ENCODE data around the genes SLC8A2, KPTN and ZNF541.

DNA sequence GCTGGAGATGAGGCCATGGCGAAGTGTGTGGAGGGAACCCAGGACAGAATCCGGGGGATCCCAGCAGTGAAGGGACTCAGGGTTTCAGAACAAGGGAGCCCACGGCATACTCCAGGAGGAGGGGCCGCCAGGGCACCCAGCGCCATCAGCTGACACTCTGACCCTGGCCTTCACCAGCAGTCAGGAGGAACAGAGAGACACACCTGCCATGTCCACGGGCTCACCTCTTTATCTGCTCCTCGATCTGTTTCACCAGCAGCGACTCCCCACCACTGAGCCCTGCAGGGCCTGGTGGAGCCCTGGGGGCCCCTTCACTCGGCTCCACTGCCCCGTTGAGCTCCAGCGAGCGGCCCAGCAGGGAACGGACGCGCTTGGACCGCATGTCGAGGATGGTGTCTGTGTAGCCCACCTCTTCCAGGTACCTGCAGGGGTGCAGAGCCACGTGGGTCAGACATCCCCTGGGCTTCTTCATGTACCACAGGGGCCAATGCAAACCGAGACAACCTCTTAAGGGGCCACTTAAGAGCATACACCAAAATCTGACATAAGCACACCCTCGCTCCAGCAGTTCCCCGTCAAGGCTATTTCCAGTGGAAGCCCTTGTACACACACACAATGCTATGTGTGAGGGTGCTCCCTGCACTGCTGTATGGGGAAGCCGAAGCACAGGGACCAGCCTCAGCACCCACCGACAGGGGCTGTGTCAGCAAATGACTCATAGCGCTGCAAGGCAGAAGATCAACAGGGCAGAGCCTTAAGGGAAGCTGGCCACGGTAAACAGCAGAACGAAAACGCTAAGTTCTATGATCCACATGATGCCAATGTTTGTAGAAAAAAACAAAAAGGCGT lies 12.8 kb upstream of the FKRP start:
- RRBS: no CpG with 5 or more reads among the region's 28 CpGs

GRCh38 chr19:46764603-46765296 lies 18.5 kb upstream of the STRN4 start:
- RRBS: no CpG with 5 or more reads among the region's 12 CpGs

GRCh38 chr19:46770977-46771280 lies 17.5 kb downstream of the SLC1A5 start:
- RRBS: no CpG with 5 or more reads among the region's 4 CpGs

GRCh38 chr19:46787076-46787876 lies 1.1 kb downstream of the SLC1A5 start:
- RRBS: 2% methylated on average over 25 of the region's 64 CpGs

DNA sequence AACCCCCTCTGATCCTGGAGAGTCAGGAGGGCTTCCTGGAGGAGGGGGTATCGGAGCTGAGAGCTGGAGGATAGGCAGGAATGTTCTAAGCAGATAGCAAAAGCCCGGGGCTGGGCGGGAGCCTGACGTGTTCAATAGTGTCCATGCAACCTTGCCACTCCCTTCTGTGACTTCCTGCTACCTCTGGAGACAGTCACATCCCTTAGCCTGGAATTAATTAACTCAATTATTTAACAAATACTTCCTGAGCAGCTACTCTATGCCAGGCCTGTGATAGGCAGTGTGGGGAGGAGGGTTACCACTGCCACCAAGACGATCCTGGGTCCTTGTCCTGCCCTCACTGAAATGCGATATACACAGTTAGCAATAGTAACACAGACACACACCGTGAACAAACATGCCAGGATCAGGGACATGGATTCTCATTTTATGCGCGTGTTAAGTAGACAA lies 10.8 kb downstream of the AP2S1 start:
- RRBS: no CpG with 5 or more reads among the region's 9 CpGs

DNA sequence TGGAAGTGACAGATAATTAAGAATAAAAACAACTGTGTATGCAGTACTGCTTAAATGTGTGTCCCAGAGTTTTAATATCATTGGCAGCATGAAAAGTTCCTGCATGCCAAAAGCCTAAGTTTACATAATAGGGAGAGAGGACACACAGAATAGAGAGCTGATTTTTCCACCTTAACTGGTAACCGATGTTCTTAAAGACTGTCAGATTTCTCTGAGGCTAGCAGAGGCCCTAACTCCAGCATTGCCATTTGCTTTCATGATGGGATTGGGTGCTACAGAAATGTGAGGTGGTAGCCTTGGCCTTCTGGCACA lies 4.0 kb downstream of the ARHGAP35 start:
- RRBS: no CpG with 5 or more reads among the region's 1 CpG

DNA sequence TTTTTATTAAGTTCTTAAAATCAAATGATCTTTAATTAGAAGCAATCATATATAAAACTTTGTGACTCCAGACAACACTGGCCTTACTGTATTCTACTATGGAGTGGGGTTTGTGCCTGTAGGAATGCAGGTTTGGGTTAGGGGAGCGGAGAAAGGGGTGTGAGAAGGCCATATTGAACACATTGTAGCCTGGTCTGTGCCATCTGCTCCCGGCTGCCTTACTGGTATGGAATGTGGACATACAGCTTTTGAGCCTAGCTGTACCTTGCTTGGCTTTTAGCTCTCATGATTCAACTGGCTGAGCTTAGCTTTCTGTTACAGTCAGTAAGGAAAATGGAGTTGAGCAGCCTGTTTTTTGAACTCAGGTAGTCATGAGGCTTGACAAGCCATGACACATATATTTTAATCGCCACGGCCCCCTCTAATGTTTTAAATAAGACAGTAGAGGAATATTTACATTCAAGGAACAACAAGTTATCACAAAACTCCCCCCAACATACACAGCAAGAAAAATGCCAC lies 41.6 kb downstream of the ARHGAP35 start:
- RRBS: no CpG with 5 or more reads among the region's 4 CpGs

DNA sequence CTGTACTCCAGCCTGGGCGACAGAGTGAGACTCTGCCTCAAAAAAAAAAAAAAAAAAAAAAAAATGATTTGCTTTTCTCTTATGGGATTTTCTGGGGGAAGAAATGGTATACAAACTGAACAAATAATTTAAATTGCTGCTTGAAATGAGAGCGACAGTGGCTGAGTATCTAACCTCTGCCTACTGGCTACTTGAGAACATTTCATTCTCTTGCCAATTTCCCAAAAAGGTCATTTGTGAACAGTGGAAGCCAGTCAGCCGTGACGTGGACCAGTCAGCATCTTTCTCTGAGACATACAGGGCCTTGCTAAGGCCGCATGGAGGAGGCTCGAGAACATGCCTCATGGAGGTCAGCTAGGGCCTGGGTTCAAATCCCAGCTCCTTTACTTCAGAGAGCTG lies 20.4 kb downstream of the ZC3H4 start:
- RRBS: no CpG with 5 or more reads among the region's 6 CpGs

DNA sequence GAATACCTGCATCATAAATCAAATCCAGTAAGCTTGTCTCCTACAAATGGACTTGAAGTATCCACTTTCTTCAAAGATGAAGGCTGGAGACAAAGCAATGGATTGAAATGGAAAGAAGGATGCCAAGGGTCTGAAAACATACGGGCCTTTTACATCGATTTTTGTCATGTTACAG lies 3.4 kb downstream of the ZC3H4 start:
- RRBS: no CpG with 5 or more reads among the region's 2 CpGs

GRCh38 chr19:47240906-47241603 lies 10.1 kb upstream of the BBC3 start:
- RRBS: no CpG with 5 or more reads among the region's 26 CpGs

DNA sequence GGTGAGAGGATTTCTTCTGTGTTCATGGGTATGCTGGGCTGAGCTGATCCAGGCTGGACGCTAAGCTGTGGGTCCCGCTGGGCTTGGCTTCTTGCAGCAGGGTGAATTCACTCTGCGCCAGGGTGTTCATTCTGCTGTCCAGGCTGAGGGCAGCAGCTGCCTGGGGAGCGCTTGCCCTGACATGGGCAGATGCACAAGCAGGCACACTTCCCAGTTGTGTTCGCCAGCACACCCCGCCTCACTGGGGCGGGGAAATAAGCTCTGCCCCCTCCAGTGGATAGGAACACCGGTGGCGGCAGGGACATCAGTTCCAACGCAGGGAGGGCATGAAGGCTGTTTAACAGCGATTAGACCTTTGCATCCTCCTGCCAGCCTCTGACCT lies 7.3 kb upstream of the INAFM1 start:
- RRBS: no CpG with 5 or more reads among the region's 11 CpGs

DNA sequence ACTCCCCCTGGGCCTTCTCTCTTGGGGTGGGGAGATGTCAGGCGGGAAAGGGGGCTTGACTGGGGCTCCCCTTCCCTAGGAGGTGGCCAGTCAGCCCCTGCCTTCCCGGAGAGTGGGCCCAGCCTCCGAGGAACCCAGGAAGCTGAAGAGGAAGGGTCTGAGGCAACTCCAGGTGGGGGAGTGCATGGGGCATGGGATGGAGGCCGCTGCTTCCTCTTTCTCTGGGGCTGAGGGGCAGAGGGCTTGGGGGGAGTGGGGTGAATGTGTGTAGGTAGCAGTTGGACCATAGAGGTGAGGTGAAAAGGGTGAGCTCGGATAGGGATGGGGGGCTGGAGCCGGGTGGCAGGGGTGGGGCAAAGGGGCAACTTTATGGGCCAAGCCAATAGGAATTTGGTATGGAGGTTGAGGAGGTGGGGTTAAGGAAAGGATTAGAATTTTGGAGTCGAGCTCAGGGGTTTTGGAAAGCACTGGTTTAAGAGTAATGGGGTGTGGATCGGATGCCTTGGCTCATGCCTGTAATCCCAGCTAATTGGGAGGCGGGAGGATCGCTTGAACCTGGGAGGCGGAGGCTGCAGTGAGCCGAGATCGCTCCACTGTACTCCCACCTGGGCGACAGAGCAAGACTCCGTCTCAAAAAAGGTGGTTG lies 2.6 kb upstream of the INAFM1 start:
- RRBS: no CpG with 5 or more reads among the region's 15 CpGs

DNA sequence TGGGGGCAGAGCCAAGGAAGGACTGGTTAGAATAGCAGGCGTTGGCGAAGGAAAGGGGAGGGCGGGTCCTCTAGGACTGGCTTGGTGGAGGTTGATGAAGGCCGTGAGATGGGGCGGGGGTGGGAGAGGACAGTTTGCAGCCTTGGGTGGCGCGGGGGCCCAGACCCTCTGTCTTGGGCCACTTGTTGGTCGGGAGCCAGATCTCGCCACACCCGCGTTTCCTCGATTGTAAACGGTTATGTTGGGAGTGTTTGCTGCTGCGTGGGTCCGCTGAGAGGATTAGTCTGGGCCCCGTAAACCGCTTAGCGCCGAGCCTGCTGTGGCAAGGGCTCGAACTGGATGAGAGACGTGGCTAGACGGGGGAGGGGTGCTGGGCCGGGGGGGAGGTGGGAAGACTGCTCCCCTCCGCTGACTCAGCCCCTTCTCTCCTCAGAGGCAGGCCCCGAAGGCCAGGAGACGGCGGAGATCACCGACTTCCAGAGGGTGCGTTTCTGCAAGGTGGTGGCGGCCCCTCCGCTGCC lies 1.7 kb upstream of the INAFM1 start:
- RRBS: no CpG with 5 or more reads among the region's 31 CpGs

DNA sequence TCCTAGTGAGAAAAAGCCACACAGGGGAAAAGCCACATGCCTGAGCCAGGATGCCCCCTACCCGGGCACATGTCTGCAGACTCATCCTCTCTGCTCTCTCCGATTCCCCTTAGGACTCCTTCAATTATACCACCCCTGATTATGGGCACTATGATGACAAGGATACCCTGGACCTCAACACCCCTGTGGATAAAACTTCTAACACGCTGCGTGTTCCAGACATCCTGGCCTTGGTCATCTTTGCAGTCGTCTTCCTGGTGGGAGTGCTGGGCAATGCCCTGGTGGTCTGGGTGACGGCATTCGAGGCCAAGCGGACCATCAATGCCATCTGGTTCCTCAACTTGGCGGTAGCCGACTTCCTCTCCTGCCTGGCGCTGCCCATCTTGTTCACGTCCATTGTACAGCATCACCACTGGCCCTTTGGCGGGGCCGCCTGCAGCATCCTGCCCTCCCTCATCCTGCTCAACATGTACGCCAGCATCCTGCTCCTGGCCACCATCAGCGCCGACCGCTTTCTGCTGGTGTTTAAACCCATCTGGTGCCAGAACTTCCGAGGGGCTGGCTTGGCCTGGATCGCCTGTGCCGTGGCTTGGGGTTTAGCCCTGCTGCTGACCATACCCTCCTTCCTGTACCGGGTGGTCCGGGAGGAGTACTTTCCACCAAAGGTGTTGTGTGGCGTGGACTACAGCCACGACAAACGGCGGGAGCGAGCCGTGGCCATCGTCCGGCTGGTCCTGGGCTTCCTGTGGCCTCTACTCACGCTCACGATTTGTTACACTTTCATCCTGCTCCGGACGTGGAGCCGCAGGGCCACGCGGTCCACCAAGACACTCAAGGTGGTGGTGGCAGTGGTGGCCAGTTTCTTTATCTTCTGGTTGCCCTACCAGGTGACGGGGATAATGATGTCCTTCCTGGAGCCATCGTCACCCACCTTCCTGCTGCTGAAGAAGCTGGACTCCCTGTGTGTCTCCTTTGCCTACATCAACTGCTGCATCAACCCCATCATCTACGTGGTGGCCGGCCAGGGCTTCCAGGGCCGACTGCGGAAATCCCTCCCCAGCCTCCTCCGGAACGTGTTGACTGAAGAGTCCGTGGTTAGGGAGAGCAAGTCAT lies 10.4 kb downstream of the C5AR1 start:
- RRBS: 94% methylated on average over 11 of the region's 47 CpGs

DNA sequence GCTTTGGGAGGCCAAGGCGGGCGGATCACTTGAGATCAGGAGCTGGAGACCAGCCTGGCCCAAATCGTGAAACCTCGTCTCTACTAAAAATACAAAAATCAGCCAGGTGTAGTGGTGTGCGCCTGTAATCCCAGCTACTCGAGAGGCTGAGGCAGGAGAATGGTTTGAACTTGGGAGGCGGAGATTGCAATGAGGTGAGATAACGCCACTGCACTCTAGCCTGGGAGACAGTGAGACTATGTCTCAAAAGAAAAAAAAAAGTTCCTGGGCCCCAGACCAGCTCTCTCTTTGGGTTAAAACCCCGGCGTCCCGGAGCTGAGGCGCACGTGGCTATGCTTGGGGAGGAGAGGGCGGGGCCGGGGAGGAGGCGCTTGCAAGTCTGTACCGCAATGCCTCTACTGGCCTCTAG lies 369 bp upstream of the DHX34 start:
- RRBS: under 1% methylated on average over 5 of the region's 17 CpGs

- RRBS: 2% methylated on average over 7 of the region's 29 CpGs
Observed at GRCh38 chr19:47471713-47472341, at the start of gene SLC8A2. Gene SLC8A2 (minus strand): TSS chr19:47471893.

DNA sequence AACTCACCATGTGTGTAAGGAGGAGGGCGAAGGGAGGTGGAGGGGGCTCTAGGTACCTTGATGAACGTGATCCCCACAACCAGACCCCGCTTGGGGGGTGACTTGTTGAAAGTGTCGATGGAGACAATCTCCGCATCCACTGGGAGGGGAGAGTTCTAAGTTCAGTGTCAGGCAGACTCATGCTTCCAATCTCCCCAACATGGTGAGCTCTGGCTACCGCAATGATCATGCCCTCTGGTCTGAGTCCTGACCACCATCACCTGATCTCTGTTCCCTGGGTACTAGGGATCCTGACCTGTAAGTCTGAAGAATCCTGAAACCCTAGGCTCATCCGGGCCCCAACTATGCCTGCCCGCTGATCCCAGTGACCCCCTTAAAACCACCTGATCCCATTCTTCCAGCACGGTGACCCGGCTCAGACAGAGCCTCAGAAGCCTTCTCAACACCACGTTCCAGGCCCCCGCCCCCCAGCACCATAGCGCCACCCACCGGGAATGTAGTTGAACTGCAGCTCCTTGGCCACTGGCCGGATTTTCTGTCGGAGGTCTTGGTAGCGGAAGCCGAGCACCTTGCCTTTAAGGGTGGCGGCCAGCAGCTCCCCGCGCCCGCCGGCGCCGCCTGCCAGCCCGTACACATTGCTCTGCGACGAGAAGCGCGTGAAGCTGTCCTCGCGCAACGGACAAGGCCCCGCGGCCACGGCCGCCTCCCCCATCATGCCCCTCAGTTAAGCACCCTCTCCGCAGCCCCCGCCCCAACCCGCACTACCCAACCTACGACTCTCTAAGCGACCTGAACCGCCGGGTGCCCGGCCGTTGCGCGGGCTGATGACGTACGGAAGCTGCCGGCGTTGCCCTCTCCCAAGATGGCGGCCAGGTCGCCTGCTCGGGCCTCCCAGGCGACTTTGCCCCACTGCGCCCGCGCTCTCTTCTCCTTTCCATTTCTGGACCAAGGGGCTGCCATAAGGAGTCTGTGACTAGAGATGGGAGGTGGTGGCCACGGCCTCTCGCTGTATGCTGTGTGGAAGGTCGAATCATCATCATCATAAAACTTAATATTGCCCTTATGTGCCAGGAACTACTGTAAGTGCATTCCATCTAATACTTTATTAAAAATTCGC lies at the start of gene KPTN:
Gene KPTN (minus strand): TSS at position 774 of the 1,117 bp plus-strand sequence.
- RRBS: 7% methylated on average over 23 of the region's 63 CpGs

DNA sequence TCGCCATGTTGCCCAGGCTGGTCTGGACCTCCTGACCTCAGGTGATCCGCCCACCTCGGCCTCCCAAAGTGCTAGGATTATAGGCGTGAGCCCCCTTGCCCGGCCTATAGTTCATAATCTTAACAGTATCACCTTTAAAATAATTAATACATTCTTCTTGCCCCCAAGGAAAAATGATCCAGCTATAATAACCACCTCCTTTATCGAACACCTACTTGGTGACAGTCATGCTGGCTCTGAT lies 796 bp upstream of the KPTN start:
- RRBS: no CpG with 5 or more reads among the region's 6 CpGs

- RRBS: 39% methylated on average over 1 of the region's 32 CpGs
Observed at GRCh38 chr19:47499963-47500822, 14.7 kb downstream of the NAPA start.

GRCh38 chr19:47573050-47574071 lies at the start of gene ZNF541:
Gene ZNF541 (minus strand): TSS chr19:47573148.
- RRBS: 6% methylated on average over 23 of the region's 91 CpGs

Data from brain (tissue), 1 donor.